Airway epithelial cell (primary cell): ENCODE measurements around a stretch of chr2.

- RAMPAGE, long total RNA = no peak
Observed at GRCh38 chr2:61530825-61531887, 7.0 kb downstream of the XPO1 start.

GRCh38 chr2:61660293-61660984, 122.3 kb upstream of the XPO1 start:
- RAMPAGE, long total RNA = no peak

DNA sequence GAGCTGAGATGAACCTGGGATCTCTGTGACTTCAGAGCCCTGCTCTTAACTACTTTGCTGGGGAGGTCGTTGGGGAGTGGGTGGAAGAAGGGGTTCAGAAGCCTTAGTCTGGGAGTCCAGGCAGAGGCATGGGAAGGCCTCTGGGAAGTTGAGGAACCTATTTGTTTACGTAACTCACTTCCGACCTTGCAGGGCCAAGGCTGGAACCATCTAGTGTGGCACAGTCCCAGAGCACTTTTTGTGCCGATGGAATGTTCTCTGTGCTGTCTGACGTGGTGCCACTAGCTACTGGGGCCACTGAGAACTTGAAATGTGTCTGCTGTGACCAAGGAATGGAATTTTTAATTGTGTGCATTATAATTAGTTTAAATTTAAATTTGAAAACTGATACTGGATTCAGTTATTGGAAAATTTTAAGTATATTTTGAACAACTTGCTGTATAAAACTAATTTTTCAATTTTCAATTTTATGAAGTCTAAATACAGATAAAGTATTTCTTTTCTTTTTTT, 139.6 kb downstream of the FAM161A start:
- RAMPAGE, long total RNA = no peak

DNA sequence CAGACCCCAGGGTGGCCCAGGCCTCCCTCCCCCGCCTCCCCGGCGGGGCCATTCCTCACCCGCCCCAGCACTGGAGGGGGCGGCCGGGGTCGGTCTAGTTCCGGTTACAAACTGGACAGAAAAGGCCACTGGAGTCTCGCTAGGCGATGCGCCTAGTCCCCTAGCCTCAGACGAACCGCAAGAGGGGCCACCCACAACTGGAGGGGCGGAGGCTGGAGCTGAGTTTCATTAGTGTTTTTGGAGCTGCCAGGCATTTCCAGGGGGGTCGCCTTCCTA, 394 bp upstream of the B3GNT2 start:
- RAMPAGE, long total RNA = no peak

GRCh38 chr2:62213054-62213405, 17.1 kb downstream of the B3GNT2 start:
- RAMPAGE, long total RNA = no peak

DNA sequence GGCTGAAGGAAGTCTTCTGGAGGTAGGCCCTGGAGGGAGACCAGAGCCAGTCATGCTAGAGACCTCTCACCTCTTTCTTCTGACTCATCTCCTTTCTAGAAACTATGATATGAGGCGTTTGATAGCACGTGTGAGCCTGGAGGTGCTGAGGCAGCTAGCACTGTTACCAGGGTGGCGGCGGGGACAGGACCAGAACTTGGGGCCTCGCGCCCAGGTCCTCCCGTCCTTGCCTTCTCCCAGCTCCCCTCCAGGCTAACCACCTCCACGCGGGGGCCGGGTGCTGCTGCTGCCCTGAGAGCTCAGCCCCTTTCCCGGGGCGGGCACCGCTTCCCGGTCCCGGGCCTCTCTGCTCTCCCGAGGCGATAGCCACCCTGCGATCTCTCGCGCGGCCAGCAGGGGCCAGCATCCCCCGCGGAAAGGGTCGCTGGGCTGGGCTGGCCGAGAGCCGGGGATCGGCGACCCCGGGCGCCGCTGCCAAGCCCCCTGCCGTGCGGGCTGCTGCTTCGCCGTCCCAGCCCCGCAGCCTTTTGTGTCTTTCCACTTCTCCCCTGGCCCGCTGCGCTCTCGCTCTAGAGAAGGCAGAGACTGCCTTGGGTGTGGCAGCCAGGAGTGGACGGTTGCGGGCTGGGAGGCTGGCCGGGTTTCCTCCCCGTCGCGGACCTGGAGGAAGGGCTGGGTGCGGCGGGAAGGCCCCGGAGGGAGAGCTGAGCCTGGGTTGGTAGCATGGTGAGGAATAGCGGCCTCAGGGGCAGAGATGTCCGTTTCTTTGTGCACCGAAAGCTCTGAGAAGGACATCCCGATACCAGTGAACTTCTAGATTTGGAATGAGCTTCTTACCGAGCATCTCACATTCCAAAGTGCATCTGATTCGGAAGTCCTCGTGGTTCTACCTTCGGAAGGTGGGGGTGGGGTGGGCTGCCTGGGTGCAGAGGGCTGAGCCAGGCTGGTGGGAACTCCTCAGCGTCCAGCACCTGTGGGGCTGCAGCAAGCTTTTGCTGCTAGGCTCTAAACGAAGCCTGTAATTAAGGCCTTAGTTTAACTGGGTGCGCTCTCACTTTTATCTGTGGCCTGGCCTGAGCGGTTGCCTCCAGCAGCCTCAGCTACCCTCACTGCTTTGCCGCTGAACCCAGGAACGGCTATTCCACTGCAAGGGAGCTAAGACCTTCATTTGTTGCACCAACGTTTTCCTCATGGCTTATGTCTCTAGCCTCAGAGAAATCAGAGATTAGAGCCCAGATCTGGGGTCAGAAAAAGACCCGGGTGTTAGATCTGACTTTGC, 48.8 kb downstream of the TMEM17 start:
- RAMPAGE, long total RNA = no peak

DNA sequence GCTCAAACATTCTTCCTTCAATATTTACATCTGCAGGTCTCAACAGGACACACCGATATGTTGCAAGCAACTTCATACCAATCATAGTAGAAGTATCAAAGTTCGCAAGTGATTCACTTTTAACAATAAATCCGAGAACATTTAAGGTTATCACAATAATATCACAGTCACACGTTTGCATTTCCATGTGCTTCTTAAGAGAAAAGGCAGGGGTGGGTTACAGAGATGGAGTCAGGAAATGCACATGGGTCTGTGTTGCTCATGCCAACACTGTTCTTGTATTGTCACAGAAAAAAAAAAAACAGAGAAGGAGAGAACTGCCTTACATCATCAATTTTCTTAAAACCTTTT, 51.5 kb upstream of the EHBP1 start:
- RAMPAGE, long total RNA = no peak

- RAMPAGE, long total RNA = no peak
Observed at GRCh38 chr2:62706781-62707625, 1.5 kb downstream of the EHBP1 start.

DNA sequence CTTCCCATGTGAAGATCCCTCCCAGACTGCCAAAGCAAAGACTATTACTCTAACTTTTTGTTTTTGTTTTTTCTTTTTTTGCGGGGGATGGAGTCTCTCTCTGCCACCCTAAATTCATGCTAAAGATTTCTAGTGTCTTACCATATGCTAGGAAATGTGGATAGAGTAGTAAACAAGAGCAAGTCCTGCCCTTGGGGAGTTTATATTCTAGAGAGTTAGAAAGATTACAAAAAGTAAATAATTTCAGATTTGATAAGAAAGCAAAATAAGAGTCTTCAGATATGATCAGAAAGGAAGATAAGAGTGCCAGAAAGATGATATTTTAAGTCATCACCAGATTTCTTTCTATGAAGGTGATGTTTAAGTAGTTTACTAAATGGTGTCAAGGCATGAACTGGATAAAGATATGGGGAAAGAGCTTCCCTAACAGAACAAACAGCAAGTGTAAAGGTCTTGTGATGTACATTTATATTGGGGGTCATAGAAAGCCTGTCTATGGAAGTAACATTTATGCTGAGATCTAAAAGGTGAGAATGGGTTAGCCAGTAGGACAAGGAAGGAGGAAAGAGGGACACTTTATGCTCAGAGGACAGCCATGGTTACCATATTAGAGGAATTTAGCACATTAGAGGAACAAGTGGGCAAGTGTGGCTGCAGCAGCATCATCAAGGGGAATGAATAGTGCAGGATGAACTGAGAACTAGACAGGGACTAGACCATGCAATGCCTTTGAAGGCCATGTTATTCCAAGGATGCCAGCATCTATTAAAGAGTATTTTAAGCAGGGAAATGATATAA, 145.7 kb upstream of the OTX1 start:
- RAMPAGE, long total RNA = no peak

GRCh38 chr2:62978972-62979584, 71.6 kb upstream of the OTX1 start:
- RAMPAGE, long total RNA = no peak

- RAMPAGE, long total RNA = no peak
Observed at GRCh38 chr2:63050004-63050660, 498 bp upstream of the OTX1 start.

- RAMPAGE, long total RNA = no peak
Observed at GRCh38 chr2:63484367-63485256, 103.7 kb downstream of the WDPCP start.

DNA sequence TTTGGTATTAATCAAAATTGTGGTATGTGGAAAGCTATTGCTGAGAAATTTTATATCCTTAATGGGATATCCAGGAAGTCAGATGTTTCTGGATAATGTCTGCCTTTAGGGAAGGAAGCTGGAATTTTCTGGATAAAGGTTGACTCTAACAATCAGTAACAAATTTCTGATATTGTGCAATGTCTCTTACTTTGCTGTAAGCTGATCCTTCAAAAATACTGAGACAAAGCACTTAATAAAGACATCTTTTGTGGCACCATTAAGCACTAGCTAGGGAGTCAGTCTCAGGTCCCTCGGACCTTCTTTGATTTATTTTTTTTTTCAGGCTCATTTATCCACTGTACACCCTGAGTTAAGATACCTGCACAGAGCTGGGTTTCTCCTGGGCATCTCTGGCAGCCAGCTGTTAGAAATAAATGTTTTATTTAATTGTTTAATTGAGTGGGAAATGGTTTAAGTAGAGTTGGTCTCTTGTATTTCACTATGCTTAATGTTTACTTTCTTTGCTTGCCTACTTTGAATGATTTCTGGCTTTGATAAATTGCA, 100.6 kb upstream of the UGP2 start:
- RAMPAGE, long total RNA = no peak

- RAMPAGE, long total RNA = start-site peak on the plus strand at chr2:63840990-63841152, 1,336 and 133 reads in 2 replicates
Observed at GRCh38 chr2:63840920-63841474, 699 bp upstream of the UGP2 start.

DNA sequence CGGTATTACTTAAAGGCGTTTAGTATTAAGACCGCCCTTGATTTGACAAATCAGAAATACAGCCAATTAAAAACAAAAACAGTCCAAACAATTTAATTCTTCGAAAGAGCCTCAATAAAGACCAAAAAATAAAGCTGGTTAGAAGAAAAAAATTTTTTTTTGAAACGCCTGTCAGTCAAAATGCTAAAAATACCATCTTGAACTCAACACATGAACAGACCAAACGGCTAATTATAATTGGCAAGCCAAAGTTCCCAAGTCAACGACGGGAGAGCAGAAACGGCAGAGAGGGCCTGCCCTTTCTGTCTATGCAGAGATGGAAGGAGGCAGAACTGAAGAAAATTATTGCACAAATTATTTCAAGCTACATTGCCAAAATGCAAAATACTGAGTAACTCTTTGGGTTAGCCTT, 1.1 kb downstream of the VPS54 start:
- RAMPAGE, long total RNA = no peak

DNA sequence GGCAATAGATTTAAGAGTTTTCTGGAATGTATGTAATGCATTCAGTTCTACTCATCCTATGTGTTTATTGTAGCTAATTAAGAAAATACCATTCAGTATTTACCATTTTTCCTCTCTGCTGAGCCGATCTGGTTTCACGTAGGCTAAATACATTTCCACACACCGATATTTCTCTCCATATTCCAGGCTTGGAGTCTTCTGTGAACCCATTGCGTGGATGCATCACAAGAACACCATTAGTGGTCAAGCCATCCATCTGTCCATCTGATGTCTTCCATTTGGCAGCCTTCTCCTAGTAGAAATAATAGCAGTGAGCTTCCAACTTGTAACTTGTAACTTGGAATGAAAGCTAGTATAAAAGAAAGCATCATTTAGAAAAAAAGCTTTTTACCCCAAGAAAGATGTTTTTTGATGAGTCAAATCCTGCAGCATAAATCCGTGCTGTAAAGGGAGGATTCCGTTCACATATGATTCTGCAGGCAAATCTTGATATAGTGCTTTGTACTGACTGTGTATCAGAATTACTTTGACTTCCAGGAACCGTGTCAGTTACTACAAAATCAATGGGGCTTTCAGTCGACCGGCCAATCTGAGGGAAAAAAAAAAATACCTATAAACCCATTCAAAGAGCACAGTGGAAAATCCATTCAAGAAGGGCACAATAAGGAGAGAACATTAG, 48.1 kb downstream of the PELI1 start:
- RAMPAGE, long total RNA = no peak

DNA sequence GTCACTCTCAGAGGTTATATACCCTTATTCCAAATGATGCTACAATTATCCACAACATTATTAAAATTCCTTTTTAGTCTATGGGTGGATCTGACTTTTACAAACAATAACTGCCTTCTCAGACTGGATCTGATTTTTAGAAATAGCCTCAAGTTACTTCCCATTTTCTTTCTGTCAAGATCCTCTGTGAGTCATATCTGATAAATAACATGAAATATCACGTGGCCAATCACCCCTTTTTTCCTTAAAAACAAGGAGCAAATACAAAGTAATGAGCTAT, 6.7 kb downstream of the PELI1 start:
- RAMPAGE, long total RNA = no peak

DNA sequence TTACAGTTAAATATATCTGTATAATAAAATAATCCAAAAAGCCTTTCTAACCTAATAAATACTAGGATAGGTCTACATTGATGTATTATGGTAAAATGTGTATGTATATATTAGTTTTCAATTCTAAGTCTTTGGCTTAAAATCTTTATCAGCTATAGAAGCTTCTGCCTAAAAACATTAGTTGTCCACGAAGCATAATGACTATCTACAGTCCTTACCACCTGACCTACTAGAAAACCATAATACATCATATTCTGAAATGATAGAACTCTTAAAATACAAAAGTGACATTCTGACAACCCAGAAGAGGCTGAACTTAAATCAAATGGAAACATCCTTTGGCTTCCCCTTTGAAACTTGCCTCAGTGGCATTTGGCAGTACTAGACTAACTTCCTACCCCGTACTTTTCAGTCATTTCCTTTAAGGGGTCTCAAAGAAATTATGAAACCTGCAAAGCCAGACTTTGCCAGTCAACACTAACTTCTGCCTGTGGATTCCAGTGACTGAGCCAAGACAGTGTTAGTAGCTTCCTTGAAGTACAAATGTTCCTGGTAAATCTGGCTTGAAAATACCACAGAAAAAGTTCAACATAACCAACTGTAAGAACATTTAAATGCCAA, 2.7 kb downstream of the PELI1 start:
- RAMPAGE, long total RNA = no peak

- RAMPAGE, long total RNA = no peak
Observed at GRCh38 chr2:64143313-64143614, 956 bp downstream of the PELI1 start.

DNA sequence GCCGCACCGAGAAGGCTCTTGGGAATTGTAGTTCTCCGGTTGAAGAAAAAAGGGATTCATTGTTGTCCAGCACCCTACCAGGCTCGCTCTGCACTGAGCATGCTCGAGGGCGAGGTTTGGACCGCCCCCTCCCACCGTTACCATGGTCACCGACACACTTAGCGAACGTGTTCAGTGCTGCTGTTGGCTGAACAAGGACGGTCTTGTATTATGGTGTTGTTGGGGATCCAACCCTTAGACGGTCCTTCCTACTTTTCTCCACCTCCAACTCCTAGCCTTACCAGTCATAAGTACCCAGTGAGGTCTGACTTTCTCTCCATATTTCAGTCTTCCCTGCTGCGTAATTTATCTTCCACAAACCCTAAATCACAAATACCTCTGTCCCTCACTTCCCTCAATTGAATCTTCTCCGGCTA, 298 bp upstream of the PELI1 start:
- RAMPAGE, long total RNA = no peak